ENCODE measurements around the genes CLDN24 and ACSL1.

GRCh38 chr4:183099804-183100541 lies 916 bp downstream of the WWC2 start:
- RRBS = under 1% methylated on average over 10 of the region's 42 CpGs

GRCh38 chr4:183248549-183249118 lies 71.4 kb downstream of the CLDN22 start:
- RRBS = no CpG with 5 or more reads among the region's 4 CpGs

DNA sequence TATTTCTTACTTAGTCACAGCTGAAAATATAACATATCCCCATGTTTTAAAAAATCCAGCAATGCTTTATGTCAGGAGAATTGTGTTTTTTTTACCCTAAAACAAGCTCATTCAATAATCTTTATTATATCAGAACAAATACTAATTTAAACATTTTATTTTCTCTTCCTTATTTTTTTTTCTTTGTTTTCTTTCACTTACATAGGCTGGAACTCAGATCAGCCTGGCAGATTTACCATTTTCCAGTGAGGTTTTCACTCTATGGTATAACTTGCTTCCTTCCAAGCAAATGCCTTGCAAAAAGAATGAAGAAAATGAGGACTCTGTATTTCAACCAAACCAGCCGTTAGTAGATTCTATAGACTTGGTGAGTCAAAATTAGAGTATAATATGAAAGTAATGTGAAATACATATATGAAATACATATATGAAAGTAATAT lies 49.2 kb downstream of the CLDN22 start:
- RRBS = no CpG with 5 or more reads among the region's 1 CpG

DNA sequence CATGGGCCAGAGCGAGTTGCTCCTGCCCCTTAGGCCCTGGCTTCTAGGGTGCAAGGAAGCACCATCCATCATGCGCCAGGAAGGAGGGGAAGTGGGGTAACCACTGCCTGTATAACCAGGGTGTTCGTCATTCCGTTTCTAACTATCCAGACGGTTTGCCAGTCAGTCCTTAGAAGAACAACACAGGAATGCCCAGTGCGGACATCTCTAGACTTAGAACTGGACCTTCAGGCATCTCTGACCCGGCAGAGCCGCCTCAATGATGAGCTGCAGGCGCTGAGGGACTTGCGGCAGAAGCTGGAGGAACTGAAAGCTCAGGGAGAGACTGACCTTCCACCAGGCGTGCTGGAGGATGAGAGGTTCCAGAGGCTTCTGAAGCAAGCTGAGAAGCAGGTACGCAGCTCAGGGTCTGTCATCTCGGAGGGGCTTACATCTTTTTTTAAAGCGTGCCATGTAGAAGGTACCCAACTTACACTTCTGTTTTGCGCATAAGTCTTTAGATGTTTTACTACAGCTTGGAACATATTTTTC lies 30.8 kb downstream of the CLDN22 start:
- RRBS = no CpG with 5 or more reads among the region's 15 CpGs

DNA sequence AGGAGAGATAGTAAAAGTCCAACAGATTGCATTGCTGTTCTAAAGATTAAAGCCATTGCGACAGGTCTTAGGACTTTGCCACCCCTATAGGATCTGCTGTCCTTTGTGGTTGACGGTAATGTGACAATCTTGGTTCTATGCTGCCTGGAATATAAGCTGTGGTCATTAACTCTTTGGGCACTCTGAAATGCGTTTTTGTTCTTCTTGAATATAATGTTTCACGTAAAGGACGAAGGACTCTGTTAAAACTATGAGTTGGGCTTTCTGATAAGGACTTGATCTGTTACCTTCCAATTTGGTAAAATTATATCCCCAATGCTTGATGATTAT lies at the start of gene CLDN24:
Gene CLDN24 (minus strand): TSS at position 56 of the 330 bp plus-strand sequence.
- RRBS = no CpG with 5 or more reads among the region's 5 CpGs

- RRBS = no CpG with 5 or more reads among the region's 15 CpGs
Measured at GRCh38 chr4:184348320-184349200, 125.8 kb downstream of the IRF2 start.

DNA sequence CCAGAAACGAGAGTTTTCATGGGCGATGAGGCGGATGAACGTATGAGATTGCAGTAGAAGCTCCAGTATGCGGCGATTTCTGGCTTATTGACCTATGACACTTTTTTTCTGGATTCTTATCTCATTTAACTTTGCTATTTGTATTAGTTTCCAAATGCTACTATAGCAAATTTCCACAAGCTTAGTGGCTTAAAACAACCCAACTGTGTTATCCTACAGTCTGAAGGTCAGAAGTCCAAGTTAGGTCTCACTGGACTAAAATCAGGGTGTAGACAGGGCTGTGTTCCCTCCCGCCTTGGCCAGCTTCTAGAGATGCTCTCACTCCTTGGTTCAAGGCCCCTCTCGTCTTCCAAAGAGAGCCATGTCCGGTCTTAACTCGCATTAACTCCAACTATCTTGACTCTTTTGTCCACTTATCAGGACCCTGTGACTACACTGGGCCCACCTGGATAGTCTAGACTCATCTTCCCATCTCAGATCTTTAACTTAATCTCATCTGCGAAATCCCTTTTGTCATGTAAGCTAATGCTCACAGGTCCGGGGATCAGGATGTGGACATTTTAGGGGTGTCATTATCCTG lies 122.5 kb downstream of the IRF2 start:
- RRBS = no CpG with 5 or more reads among the region's 12 CpGs

DNA sequence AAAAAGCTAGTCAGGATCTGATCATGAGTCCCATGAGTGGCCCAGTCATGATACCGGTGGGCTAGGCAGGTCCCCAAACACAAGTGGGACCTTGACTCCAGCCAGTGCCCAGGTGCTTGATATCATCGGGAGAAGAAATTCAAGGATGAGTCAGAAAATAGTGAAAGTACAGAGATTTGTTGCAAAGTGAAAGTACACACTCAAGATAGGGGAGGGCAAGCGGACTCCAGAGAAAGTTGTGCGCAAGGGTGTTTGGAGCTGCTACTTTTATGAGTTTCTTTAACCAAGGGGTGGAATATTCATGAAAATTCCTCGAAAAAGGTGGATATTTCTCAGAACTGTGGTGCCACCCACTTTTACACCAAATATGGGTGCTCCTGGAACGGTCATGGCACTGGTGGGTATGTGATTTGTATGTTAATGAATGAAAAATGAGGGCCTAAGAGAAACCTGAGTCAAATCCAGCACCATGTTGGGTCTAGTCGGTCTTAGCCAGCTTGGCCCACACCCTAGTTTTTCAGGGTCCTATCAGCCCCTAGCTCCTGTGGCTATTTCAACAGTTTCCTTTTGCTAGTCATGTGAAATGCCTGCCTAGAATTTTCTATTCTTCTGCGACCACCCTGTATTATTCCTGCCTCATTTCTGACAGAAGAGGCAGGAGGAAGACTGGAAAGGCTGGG lies 107.5 kb downstream of the IRF2 start:
- RRBS = no CpG with 5 or more reads among the region's 8 CpGs

DNA sequence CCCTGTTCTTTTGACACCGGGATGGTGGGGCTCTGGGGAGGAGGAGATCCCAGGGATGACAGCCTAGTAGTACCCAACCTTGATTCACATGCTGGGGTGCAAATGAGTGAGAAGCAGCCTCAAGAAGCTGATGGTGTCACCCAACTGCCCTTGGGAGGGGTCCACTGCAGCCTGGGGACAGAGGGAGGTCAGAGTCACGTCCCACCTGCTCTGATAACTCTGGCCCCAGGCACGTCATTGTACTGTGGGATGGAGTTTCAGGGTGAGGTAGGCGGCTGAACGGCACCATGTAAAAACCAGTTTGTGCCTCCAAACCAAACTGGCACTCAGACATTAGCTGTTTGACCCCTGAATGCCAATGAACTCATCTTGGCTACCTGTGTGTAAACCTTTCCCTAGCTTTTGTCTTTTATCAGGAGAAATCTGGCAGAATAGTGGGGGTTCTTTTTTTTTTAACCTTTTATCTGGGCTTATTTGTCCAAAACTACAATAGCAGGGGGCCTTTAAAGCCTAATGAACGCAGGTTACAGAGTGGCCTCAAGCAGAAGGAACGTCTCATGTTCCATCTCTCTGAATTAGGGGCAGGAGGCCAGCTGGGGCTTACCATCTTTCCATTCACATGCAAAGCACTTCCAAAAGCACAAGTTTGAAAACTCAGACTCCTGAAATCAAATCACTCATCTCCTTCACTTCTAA lies 89.4 kb downstream of the IRF2 start:
- RRBS = 86% methylated on average over 1 of the region's 7 CpGs

DNA sequence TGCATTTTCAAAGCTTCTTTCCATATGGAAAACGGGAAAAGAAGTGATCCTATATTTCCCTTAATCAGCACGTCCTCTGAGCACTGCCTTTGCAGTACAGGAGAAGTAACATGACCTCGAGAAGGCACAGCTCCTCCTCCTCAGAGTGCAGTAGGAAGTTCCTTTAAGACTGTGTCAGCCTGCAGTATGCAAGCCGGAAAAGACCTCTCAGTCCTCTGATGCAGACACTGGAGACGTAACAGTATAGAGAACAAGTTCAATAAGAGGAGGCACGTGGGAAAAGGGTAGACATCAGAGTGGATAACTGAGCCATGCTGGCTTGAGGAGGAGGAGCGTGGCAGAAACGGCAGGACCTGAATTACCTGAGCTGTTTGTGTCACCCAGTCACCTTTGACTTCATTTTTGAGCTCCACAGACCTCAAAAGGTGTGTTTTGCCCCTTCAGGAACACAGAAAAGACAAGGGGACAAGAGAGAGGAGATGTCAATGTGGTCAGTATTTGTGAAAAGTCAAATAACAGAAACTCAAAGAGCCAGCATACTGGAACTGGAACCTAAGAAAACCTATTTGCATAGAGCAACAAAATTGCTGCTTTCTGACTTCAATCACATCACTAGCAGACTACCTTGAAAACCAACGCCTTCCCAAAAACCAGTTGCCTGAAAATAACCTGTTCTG lies 20.8 kb downstream of the IRF2 start:
- RRBS = no CpG with 5 or more reads among the region's 9 CpGs

GRCh38 chr4:184472661-184473401 lies 1.5 kb downstream of the IRF2 start:
- RRBS = 1% methylated on average over 55 of the region's 87 CpGs

- RRBS = no CpG with 5 or more reads among the region's 9 CpGs
Measured at GRCh38 chr4:184625418-184626232, 23.6 kb downstream of the CASP3 start.

DNA sequence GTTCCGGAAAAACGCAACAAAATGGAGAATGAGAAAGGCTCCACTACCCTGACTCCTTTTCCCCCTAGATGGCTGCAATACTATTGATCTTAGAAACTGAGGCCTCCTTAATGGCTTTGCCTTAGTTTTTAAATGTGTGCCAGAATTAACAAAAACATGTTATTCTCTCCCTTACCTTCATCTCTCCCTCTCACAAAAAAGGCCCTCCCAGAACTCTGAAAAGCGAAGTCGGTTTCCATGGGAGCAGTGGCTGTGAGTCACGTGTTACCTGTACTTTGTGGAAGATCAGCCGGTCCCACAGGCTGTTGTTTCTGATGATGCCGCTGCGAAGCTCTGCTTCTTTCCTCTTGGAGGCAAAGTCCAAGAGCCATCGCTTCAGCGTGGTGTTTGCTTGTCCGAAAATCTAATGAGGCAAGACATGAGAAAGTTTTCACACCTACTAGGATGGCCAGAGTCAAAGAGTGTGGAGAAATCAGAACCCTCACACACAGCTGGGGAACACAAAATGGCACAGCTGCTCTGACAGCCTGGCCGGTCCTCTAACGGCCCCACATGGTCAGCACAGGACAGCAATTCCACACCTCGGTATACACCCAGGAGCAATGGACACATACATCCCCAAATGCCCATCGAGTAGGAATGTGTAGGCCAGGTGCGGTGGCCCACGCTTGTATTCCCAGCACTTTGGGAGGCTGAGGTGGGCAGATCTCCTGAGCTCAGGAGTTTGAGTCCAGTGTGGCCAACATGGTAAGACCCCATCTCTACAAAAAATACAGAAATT lies 32.6 kb upstream of the CENPU start:
- RRBS = no CpG with 5 or more reads among the region's 17 CpGs

DNA sequence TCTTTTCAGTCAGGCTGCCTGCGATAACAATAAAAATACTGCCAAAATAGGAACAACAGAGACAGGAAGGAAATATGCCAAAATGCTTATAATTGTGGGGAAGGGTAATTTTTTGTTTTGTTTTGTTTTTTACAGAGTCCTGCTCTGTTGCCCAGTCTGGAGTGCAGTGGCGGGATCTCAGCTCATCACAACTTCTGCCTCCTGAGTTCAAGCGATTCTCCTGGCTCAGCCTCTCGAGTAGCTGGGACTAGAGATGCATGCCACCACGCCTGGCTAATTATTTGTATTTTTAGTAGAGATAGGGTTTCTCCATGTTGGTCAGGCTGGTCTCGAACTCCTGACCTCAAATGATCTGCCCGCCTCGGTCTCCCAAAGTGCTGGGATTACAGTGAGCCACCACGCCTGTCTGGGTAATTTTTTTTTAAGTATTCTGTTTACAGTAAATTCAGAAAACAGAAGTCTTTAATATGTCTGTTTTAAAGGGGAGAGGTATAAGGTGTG lies 1.7 kb downstream of the ACSL1 start:
- RRBS = no CpG with 5 or more reads among the region's 9 CpGs

- RRBS = under 1% methylated on average over 37 of the region's 65 CpGs
Measured at GRCh38 chr4:184825863-184826311, at the start of gene ACSL1. ACSL1 (minus strand) TSS chr4:184825968.

DNA sequence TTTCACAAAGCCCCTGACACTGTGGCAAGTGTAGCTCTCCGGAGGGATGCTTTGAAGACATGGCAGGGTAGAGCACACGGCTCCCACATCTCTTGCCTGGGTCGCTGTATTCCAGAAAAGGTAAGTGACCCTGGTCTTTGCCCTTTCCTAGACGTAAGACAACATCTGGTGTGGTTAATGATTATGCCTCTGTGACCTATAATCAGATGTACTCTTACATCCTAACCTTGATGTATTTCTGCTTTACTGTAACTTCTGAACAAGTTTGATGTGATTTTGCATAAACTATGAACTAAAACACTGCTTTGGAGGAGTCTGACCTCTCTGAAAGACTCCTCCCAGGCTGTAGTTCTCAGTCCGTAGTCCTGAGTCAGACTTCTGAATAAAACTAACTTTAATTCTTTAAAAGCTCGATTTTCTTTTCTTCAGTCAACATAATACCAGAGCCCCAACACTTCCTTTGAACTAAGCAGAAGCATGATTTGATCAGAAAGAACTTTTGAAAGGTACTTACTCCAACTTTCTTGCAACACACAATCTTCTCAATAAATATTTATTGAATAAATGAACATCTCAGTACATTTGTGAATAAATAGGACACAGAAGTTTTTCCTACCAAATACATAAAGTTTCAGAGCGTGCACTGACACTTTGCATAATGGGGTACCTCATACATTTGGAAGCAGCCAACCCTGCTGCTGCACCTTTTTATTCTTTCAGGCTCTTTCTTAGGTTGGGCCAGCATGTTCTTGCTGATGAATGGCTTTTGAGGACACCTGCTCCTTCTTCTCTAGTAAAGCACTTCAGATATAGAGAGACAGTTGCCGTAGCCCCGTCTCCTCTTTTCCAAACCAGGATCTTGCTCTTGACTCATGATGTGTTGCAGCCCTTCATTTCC lies 59.4 kb upstream of the ACSL1 start:
- RRBS = no CpG with 5 or more reads among the region's 9 CpGs

DNA sequence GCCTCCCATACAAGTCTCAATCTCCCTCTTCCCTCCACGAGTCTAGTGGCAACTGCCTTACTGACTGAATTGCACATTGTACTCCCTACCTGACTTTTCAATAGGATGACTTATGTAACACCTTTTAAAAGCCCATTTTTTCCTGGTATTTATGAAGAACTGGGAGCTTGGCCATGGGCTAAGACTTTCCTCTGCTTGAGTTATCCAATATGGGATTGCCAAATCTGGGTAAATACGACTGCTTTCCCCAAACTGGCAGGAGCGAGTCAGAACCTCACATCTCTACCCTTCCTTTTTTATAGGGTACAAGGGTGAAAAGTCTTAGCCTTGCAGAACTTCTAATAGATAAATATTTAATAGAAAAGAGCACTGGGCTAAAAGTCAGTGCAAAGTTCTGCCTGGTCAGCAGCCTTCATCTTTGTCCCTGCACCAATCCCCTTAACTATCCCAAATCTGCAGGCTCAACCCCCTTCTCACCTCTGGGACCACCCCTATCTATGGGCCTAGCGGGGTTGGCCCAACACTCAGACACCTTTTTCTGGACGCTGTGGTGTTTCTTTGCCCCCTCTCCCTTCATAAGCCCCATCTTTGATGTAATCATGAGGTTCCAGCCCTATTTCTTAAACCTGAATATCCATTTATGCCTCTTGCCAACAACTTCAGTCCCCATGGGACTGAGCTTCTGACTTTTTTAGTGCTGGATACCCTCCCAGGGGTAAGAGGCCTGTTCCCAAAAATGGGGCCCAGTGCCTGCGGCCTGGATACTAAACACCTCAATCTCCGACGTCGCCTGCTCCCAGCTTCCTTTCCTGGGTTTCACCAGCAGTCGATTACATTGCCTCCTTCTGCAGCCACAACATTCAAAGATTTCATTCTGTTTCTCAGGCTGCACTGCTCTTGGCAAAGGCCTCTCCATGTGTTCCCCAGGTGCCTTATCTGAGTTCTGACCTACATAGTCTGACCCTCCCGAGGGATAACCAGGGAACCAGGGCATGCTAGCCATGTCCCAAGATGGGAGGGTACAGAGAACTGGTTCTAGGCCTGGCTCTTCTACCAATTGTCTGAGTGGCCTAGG lies 61.8 kb upstream of the ACSL1 start:
- RRBS = no CpG with 5 or more reads among the region's 11 CpGs

GRCh38 chr4:184899182-184900043 lies 73.6 kb upstream of the ACSL1 start:
- RRBS = no CpG with 5 or more reads among the region's 5 CpGs

DNA sequence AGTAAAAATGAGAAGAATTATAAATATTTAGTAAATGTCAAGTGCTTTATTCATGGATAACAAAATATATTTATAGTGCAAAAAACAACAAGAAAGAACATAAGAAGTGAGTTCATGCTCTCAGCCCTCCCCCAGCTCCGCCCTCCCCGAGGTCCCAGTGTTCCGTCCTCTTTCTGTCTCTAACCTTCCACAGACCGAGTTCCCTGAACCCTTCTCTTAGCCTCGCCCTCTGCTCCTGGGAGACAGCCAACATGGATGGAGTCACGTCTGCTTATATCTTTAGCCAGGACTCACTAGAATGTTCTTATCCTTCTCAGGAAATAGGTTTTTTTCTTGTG lies 40.1 kb upstream of the HELT start:
- RRBS = no CpG with 5 or more reads among the region's 6 CpGs

DNA sequence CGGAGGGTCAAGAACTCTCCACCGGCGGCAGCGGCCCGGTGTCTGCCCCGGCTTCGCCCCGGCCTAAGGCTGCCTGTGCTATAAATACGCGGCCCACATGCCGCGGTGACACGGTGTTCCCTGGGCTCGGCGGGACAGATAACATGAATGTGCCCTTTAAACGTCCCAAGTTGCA lies 269 bp upstream of the SLC25A4 start:
- RRBS = no CpG with 5 or more reads among the region's 16 CpGs

Measured in BE2C (cell line).